ENCODE results near the genes MINDY3 and PLXDC2.

- RRBS, 2 experiments: no CpG with 5 or more reads among the region's 8 CpGs
Observed at GRCh38 chr10:15669072-15669727, 50.5 kb downstream of the ITGA8 start.

DNA sequence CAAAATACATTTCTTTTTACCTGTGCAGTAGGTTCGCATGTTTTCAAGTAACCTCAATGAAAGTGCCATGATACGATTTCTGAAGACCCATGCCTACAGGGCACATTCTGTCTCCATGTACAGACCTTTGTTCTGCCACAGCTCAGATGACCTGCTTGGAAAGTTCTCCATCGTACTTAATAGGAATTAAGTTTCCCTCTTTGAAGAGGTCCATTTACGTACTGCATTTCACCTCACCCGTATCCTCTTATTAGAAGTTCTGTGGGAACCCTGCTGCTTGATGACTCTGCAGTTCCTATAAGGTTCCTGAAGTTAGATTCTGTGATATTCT is 50.9 kb downstream of the MINDY3 start:
- RRBS, 2 experiments: no CpG with 5 or more reads among the region's 5 CpGs

DNA sequence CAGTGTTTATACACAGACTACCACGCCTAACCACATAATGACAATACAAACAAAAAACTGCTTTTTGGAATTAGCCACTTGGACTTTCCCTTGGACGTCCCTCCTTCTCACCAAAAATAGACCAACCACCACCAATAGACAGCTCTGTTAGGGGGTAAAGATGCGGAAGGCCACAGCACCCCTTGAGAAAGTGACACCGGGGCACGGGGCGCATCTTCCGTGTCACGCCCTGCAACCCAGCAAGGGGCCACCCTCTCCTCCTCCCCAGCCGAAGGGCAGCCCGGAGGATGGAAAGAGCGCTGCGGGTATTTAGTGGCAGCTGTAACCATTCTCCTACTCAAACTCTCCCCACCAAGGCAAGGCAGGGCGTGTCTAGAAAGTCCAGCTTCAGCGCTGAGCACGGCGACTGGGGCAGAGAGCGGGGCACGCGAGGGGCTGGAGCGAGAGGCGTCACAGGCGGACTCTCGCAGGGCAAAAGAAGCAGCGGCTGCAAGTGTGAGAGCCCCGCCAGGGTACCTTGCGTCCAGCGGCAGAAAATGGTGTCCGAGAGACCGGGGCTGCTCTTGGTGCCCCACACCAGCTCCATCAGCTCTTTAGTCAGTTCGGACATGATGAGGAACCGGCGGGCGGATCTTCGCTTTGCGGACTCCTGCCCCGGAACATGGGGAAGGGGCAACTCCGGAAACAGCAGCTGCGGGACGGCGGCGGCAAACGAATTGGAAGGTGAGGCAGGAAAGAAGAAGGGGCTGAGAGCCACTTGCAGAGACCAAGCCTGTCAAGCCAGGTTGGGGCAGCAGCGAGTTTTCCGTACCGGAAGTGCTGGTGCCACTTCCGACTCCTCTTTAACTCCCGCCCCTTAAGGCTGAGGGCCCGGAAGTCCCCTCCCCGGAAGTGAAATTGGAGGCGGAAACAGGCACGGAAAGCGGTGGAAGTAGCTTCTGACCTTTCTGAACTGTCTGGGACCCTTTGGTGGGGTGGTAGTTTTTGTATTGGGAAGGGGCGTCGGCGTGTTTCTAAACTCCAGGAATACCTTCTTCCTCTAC is at the start of gene MINDY3:
Gene MINDY3 (minus strand): TSS at position 818 of the 1,043 bp plus-strand sequence.
- RRBS, 2 experiments: 2 to 5% methylated on average over 14 to 22 of the region's 55 CpGs

DNA sequence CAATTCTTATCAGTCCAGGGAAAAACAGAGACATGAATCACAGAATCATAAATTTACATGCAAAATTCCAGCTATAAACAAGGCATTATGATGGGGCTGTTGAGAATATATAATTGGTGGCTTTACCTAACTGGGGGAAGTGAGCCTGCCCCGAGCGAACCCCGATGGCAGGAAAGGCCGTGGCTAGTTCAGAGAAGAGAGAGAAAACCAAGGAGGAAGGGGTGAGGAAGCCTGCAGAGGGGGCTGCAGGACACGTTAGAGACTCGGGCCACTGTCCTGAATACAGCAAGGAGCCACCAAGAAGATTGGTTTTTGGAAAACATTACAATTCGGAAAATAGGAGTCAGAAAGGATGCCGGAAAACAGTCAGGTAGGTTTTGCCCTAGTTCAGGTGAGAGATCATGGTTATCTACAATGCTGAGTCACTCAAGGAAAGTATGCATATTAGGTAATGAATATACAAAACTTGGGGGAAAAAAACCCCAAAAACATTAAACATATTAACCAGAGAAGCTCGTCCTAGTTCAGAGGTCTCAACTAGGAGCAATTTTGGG is 74.1 kb upstream of the RSU1 start:
- RRBS, 2 experiments: no CpG with 5 or more reads among the region's 9 CpGs

DNA sequence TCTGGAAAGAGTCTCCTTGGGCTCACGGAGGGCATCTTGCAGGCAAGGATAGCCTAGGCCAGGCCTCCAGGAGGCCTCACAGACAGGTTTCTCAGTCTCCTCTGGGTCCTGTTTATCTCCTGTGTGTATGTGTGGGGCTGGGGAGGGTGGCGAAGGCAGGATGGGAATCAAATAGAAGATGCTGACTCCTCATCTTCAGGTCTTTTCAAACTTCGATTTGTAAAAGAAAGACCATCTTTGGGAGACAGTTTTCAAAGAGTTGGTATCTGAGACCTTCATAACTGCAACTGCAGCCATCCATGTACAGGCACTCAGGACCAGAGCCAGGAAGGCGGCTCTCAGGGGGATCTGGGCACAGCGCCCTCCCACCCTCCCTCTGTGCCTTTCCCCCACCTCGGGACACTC is 143.7 kb downstream of the CUBN start:
- RRBS, 2 experiments: no CpG with 5 or more reads among the region's 6 CpGs

- RRBS, 2 experiments: no CpG with 5 or more reads among the region's 1 CpG
Observed at GRCh38 chr10:17423423-17423720, 31.0 kb downstream of the ST8SIA6 start.

GRCh38 chr10:17428167-17429138 is 25.9 kb downstream of the ST8SIA6 start:
- RRBS, 2 experiments: no CpG with 5 or more reads among the region's 19 CpGs

GRCh38 chr10:17859680-17860230 is 50.6 kb downstream of the MRC1 start:
- RRBS, 2 experiments: no CpG with 5 or more reads among the region's 5 CpGs

- RRBS, 2 experiments: no CpG with 5 or more reads among the region's 4 CpGs
Observed at GRCh38 chr10:18215174-18215435, 74.9 kb downstream of the CACNB2 start.

GRCh38 chr10:18331871-18332563 is 191.8 kb downstream of the CACNB2 start:
- RRBS, 2 experiments: no CpG with 5 or more reads among the region's 9 CpGs

GRCh38 chr10:18473332-18473780 is 178.0 kb downstream of the NSUN6 start:
- RRBS, 2 experiments: no CpG with 5 or more reads among the region's 6 CpGs

- RRBS, 2 experiments: no CpG with 5 or more reads among the region's 14 CpGs
Observed at GRCh38 chr10:18572525-18573974, 78.3 kb downstream of the NSUN6 start.

DNA sequence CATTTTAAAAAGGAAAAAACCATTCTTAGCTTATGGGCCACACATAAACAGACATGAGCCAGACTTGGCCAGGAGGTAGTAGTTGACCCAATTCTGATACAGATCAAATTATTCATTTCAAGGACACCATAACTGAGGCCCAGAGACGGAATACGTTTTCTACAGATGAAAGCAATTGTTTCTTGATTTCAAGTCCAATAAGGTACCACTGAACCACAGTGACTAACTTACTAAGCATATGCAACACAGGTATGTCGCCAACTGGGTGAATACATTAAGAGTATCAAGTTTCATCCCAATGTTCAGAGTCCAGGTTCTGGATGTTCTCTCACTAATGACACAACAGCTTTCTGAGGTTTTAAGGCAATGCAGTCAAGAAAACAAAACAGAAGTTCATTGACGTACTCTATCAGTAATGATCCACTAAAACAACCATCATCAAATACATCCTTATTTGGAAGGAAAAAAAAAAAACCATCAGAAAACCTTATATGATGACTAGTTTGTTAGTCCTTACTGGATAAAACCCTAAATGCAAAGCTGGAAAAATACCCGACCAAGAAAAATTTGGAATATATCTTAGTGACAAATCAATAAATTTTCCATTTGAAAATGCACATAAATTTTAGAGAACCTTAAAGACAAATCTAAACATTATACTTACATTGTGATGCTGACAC is 35.7 kb downstream of the NSUN6 start:
- RRBS, 2 experiments: no CpG with 5 or more reads among the region's 5 CpGs

- RRBS, 2 experiments: no CpG with 5 or more reads among the region's 21 CpGs
Observed at GRCh38 chr10:18659881-18660532, 776 bp downstream of the ARL5B start.

DNA sequence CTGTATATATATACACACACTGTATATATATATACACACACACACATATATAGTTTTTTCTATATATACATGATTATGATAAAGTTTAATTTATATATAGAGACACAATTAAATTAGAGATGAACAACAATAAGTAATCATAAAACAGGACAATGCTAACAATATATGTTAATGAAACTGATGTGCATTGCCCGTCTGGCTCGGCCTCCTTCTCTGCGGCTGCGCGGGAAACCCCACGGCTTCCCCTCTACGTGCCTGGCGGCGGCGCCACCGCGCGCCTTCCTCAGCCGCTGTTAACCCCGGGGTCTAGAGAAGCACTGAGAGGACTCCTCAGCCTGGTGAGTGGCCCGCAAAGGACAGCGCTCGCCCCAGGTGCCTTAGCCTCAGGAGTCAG is 50.8 kb downstream of the ARL5B start:
- RRBS, 2 experiments: 79 to 100% methylated on average over 1 of the region's 18 CpGs

DNA sequence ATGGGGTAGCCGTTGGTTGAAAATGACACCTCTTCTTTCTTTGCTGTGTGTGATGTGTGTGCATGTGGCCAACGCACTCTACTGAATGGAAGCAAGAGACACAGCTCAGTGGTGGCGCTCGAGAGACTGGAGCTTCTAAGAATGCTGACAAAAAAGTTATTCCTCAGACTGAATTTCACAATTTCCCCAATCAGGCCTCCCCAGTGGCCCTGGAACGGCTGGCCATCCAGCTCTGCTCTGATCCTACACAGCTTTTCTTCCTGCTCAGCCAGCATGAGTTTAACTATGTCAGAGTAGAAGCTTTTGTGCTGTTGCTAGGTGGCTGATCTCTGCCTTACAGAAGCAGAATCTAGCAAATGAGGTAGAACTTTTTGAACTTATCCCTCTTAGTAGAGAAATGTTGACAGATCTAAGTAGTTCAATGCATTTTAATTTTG is 186.6 kb upstream of the PLXDC2 start:
- RRBS, 2 experiments: no CpG with 5 or more reads among the region's 5 CpGs

DNA sequence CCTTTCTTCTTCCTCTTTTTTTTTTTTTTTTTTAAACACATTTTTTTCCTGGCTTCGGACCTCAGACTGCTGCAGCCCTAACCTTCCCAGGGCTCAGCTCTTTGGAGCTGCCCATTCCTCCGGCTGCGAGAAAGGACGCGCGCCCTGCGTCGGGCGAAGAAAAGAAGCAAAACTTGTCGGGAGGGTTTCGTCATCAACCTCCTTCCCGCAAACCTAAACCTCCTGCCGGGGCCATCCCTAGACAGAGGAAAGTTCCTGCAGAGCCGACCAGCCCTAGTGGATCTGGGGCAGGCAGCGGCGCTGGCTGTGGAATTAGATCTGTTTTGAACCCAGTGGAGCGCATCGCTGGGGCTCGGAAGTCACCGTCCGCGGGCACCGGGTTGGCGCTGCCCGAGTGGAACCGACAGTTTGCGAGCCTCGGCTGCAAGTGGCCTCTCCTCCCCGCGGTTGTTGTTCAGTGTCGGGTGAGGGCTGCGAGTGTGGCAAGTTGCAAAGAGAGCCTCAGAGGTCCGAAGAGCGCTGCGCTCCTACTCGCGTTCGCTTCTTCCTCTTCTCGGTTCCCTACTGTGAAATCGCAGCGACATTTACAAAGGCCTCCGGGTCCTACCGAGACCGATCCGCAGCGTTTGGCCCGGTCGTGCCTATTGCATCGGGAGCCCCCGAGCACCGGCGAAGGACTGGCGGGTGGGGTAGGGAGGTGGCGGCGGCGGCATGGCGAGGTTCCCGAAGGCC is at the start of gene PLXDC2:
Gene PLXDC2 (plus strand): TSS at position 64 of the 732 bp plus-strand sequence.
- RRBS, 2 experiments: 0 to 9% methylated on average over 2 to 19 of the region's 58 CpGs

GRCh38 chr10:19929314-19930197 is 113.3 kb downstream of the PLXDC2 start:
- RRBS, 2 experiments: no CpG with 5 or more reads among the region's 5 CpGs

- RRBS, 2 experiments: no CpG with 5 or more reads among the region's 3 CpGs
Observed at GRCh38 chr10:20016853-20017122, 200.6 kb downstream of the PLXDC2 start.

Measured in Panc1 (cell line).